ENCODE measurements around the genes DCTN4 and CCDC69.

DNA sequence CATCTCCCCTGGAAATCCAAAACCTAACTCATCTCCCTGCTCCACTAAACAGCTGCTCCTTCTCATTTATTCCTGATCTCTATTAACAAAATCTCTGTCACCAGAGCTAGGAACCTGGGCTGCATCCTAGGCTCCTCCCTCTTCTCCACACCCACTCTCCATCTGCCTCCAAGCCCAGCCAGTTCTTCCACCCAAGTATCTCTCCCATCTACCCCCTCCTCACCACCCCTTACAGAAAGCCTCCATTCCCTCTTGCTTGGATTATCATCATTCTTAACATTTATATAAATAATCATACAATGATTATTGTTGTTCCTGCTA lies 23.9 kb upstream of the SYNPO start:
- PRO-cap: no peak
- RAMPAGE, long total RNA: no peak

- PRO-cap: bidirectional peak, plus-strand start at chr5:150758887, minus-strand start at chr5:150758507; bidirectional peak, plus-strand start at chr5:150759139, minus-strand start at chr5:150758996
- RAMPAGE, long total RNA: start-site peak on the minus strand at chr5:150758999-150759011, 449 and 89 reads in 2 replicates
Measured at GRCh38 chr5:150758135-150759436, at the start of gene DCTN4. Gene DCTN4 (minus strand): TSS chr5:150759017.

DNA sequence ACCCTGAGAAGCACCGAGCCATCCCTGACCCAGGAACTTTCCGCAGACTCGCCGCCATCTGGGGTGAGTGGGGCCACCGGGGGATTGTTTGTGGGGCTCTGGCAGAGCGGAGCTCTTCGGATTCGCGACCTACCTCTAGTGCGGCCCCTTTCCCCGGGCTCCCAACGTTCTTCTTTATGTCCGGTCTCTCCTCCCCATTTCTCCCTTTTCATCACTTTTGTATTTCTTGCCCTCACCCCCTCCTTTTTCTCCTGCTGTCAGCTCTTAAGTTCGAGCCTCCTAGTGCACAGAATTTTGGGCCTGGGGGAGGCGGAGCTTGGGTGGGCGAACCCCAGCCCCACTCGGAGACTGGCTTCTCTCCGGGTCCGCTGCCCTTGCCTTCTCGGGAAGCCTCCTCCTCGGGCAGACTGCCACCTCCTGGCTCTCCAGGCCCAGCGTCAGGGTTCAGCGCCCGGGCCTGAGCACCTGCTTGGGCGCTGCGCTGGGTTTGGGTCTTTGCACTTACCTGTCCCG lies 409 bp downstream of the SMIM3 start:
- PRO-cap: bidirectional peak, plus-strand start at position 374 of the sequence, minus-strand start at position 140 of the sequence
- RAMPAGE, long total RNA: no peak

DNA sequence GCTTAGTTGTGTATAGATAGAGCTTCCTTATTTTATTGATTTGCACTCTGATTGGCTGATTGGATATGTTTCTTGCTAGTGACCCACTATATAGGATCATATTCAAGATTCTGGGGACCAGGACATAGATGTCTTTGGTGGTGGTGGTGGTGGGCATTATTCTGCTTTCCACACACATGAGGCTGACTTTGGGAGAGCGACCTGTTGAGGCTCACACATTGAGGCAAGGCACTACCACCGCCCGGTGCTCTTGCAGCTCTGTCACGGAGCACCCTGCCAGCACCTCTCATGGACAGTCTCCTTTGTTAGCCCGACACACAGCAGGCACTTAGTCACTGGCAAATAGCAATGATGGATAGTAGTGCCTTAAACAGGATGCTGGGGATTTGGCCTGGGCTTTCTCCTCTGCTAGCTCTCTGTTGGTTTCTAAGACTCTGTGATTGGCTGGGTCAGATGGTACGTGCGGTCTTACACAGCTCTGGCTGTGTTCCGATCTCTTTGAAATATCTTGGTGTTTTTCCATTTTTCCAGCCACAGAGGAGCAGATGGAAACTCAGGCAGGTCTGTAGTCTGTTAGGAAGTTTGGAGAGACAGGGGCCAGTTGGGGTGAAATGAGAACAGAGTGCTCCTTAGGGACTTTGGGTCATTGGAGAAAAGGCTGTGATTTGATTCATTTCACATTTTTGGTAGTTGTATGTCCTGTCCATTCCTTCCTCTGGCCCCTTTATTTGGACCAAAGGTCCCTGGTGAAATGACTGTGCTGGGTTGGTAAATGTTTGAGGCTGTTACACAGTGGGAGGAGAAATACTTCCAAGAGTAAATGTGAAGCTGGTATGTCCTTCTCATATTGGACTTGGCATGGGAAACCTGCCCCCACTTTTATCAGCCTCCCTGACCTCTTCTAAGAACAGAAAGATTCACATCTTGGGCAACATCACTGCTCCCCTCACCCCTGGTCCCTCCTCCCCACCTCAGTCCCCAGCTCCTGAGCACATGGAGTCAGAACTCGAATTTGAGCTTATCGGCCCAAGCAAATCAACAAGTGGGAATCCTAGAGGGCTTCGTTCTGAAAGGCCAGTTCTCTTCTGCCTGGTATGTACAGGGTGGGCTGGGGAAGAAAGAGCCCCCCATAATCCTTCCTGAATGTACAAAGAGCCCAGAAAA lies 3.3 kb downstream of the SMIM3 start:
- PRO-cap: no peak
- RAMPAGE, long total RNA: no peak

GRCh38 chr5:150790091-150790866 lies 11.7 kb downstream of the SMIM3 start:
- PRO-cap: no peak
- RAMPAGE, long total RNA: no peak

GRCh38 chr5:150860359-150860932 lies 14.1 kb downstream of the IRGM start:
- PRO-cap: no peak
- RAMPAGE, long total RNA: no peak

- PRO-cap: no peak
- RAMPAGE, long total RNA: no peak
Measured at GRCh38 chr5:151021521-151022165, 1.3 kb downstream of the GPX3 start.

DNA sequence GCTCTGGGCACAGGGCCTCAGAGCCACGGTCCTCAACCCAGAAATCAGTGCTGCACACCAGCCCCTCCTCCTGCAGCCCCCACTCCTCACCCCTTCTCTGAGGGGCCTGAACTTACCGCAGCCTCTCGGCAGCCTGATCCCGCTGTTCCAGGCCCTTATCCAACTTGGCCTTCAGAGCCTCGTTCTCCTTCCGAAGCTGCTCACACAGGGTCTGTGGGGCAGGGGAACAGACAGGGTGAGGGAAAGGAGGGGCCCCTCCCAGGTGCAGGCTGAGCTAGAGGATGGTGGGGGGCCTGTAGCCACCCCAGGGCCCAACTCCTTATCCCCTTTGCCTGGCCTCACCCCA lies 28.8 kb downstream of the TNIP1 start:
- PRO-cap: no peak
- RAMPAGE, long total RNA: no peak

DNA sequence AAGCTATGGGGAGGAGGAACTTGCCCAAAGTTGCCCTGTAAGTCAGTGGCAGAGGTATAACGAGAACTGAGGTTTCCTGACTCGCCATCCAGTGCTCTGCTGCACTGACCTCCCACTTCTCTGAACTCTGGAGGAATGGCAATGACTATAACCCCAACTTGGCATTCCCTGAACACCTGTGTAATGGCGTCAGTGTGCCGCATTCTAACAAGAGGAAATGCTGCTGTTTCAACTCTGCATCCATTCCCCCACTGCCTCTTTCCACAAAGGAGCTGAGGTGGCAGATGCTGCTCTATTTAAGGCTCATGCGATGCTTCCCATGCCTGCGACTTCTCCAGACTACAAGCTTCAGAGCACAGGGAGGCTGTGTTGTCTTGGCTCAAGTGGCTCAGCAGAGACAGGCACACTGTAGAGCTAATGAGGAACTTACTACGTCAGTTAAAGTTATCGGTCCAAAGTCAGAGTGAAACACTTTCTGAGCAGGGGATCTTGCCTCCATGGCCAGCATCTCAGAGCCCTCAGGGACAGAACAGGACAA lies 22.0 kb downstream of the TNIP1 start:
- PRO-cap: no peak
- RAMPAGE, long total RNA: no peak

- PRO-cap: no peak
- RAMPAGE, long total RNA: no peak
Measured at GRCh38 chr5:151078157-151079276, 2.3 kb downstream of the TNIP1 start.

DNA sequence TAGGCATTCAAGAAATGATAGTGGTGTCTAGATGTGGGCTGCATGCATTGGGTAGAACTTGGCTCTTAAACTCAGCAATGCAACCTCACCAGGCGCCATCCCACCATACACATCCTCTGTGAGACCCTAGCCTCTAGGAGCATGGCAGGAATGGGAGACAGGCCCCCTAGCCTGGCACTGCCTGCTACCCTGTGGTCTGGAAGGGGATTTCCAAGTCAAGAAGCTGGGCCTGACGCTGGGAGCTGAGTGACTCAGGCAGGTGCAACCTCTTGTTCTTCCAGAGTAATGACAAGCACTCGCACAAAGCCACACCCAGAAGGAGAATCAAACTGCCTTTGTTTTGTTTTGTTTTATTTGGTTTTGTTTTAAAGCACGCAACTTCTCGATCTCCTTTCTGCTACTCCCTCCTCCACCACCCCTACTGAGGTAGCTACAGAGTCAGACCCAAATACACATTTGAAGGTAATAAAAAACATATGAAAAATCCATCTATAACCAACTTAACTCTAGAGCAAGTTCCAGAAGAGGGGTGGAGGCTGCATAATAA lies 2.5 kb upstream of the TNIP1 start:
- PRO-cap: no peak
- RAMPAGE, long total RNA: no peak

GRCh38 chr5:151098081-151098628 lies 17.3 kb upstream of the TNIP1 start:
- PRO-cap: no peak
- RAMPAGE, long total RNA: no peak

GRCh38 chr5:151169233-151169831 lies 11.8 kb upstream of the ANXA6 start:
- PRO-cap: no peak
- RAMPAGE, long total RNA: no peak

GRCh38 chr5:151195669-151196121 lies 28.2 kb downstream of the CCDC69 start:
- PRO-cap: no peak
- RAMPAGE, long total RNA: no peak

GRCh38 chr5:151212311-151213188 lies 11.3 kb downstream of the CCDC69 start:
- PRO-cap: no peak
- RAMPAGE, long total RNA: no peak

DNA sequence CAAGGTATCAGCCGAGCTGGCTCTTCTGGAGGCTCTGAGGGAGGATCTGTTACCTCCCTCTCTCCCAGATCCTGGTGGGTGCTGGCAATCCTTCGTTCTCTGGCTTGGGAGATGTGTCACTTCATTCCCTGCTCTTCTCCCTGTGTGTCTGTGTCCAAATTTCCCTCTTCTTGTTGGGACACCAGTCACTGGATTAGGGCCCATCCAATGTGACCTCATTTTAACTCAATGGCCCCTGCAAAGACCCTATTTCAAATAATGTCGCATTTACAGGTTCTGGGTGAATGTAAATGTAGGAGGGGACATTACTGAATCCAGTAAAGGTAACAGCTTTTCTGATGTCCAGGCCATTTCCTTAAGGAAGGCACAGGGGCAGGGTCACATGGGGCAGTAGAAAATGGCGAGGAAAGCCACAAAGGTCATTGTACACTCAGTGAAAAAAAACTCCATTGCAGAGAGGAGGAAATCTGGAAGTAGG lies 6.3 kb downstream of the CCDC69 start:
- PRO-cap: no peak
- RAMPAGE, long total RNA: no peak

GRCh38 chr5:151223588-151224385 lies at the start of gene CCDC69:
Gene CCDC69 (minus strand): TSS chr5:151224092.
- PRO-cap: bidirectional peak, plus-strand start at chr5:151224018, minus-strand start at chr5:151224086
- RAMPAGE, long total RNA: start-site peak on the minus strand at chr5:151224059-151224098, 22 and 45 reads in 2 replicates

- PRO-cap: bidirectional peak, plus-strand start at chr5:151238521, minus-strand start at chr5:151238523
- RAMPAGE, long total RNA: no peak
Measured at GRCh38 chr5:151238207-151238920, 14.5 kb upstream of the CCDC69 start.

DNA sequence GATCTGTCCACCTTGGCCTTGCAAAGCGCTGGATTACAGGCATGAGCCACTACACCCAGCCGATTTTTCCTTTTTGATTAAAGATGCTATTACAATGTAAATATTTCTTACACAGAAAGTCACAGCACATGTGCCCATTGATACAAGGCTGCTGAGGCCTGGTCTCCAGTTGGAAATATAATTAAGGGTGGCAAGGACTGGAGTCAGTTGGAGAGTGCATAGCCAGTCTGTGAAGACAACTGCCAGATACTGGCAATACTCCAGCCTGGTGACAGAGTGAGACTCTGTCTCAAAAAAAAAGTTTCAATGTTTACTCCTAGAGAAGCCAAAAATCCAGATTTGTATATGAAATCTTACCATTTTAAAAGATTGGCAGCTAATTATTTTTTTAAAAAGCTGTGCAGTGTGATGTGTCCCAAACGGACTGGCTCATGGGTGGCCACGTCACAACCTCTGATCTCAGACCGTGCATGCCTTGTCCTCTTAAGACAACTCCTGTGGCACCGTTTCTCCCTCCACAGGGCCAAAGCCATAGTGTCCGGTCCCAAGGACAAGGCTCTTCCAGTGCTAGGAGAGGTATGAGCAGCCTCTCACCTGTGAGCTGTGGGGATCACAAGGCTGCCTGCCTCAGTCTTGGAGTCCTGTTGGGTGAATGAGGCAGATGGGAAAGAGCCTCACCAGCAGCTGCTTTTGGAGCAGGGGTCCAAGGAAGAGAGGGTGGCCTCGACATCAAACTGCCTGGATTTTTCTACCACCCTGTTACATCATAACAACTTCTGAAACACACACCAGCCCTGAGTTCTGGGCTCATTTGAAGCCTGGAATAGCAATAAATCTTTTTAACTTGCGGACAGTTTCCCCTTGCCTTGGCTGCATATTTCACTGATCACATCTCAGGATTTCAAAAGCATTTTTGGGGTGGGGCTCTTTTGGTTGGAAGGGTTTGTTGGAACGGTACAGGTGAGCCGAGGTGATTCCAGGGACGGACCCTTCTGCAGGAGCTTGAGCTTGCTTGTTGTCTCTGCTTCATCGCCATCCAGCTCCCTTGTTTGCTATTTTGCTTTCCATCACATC lies 15.7 kb downstream of the GM2A start:
- PRO-cap: no peak
- RAMPAGE, long total RNA: no peak

- PRO-cap: no peak
- RAMPAGE, long total RNA: no peak
Measured at GRCh38 chr5:151454040-151454633, 6.7 kb downstream of the SLC36A1 start.